SK-N-DZ (cell line): ENCODE measurements around the genes KCP and CPA2.

DNA sequence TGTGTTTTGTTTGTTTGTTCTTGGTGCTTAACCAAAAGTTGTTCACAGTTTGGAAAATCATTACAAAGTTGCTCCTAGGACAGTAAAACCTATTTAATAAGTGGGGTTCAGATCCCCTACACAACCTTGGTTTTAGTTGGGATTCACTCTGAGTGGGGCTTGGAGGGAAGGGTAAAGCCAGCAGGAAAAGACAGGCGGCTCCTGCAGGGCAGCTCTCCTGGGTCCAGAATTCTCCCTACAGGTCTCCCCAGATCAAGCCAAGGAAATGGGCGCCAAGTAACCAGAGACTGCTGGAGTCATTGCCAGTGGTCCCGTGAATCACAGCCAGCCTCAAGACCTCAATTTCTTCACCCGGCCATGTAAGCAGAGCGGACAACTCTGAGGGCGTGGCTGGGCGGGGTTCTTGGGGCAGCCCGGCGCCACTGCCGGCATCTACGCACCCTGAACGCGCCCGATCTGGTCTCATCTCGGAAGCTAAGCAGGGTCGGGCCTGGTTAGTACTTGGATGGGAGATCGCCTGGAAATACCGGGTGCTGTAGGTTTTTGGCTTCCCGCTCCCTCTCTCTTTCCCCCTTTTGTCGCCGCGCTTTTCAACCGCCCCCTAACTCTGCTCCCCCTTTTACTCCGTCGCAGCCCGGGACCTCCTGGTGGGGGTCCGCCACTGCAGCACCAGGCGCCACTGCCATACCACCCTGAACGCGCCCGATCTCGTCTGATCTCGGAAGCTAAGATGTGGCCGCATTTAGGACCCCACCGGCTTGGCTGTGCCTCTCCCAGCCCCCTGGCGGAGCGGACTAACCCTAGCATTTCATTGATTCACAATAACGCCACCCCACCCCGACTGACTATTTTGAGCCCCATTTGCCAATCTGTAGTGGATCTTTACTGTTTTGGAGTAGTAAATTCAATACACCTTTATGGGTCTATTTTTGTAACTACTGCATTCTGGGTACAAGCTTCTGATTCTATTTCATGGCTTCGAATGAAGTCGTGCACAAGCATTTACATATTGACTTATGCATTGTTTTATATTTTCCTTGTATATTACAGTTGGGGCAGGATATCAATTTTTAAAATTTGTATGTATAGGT is 17.8 kb upstream of the GARIN1B start:
RAMPAGE:
- cytosol, long total RNA: no peak
- nucleus, long total RNA: no peak

GRCh38 chr7:128755747-128756833 is 16.9 kb downstream of the CALU start:
RAMPAGE:
- cytosol, long total RNA: no peak
- nucleus, long total RNA: no peak

RAMPAGE:
- cytosol, long total RNA: no peak
- nucleus, long total RNA: no peak
Observed at GRCh38 chr7:128769129-128769758, 6.3 kb downstream of the OPN1SW start.

DNA sequence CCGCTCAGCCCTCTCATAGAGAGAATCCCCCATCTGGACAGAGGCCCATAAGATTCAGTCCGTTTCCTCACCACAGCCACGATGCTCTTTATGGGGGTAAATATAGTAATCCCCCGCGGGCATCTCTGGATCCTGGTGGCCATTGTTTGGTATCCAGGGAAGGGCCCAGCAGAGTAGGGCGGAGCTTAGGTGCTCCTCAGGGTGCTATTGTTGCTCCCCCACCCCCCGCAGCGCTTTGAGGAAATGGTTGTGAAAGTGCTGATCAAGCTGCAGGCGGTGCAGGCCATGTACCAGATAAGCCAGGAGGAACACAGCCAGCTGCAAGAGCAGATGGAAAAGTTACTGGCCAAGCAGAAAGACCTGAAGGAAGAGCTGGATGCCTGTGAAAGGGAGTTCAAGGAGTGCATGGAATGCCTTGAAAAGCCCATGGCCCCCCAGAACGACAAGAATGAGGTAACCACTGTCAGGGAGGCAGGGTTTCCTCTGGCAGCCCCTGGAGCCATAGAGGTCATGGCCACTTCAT is 17.7 kb upstream of the FLNC start:
RAMPAGE:
- cytosol, long total RNA: no peak
- nucleus, long total RNA: no peak

DNA sequence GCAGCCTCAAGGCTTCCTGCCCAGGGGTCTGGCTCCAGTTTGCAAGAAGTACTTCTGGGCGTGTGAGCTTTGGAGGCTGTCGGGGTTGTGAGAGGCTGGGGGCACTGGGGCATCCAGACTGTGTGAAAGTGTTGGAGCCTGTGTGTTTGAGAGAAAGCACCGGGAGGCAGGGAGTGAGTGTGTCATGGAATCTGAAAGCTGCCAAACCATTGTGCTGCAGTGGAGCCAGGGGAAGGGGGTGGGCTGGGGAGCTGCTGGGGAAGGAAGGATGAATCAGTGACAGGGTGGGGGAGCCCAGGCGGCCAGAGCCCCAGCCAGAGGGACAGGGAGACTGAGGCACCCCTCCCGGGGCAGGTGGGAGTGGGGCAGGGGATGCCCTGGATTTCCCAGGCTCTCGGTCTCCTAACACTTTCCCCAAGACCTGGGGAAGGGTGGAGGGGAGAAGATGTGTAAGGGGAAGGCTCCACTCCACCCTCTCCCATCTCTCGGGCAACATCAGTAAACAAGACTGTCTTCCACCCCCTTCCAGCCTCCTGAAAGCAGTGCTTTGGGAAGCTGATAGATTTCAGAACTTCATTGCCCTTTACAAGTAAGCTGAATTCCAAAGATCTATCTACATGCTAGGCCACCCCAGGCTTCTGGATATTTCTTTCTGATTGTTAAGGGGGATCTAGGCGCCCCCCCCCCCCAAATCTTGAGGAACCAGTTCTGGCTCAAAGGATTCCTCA is 3.6 kb downstream of the FLNC start:
RAMPAGE:
- cytosol, long total RNA: no peak
- nucleus, long total RNA: no peak

DNA sequence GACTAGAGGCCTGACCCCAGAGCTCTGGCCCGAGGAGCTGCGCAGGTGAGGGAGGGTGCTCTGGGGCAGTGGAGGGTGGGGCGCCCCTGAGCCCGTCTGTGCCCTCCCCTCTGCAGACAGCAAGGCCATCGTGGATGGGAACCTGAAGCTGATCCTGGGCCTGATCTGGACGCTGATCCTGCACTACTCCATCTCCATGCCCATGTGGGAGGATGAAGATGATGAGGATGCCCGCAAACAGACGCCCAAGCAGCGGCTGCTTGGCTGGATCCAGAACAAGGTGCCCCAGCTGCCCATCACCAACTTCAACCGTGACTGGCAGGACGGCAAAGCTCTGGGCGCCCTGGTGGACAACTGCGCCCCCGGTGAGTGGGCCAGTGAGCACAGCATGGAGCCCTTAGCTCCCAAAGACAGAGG is 5.0 kb downstream of the FLNC start:
RAMPAGE:
- cytosol, long total RNA: no peak
- nucleus, long total RNA: no peak

DNA sequence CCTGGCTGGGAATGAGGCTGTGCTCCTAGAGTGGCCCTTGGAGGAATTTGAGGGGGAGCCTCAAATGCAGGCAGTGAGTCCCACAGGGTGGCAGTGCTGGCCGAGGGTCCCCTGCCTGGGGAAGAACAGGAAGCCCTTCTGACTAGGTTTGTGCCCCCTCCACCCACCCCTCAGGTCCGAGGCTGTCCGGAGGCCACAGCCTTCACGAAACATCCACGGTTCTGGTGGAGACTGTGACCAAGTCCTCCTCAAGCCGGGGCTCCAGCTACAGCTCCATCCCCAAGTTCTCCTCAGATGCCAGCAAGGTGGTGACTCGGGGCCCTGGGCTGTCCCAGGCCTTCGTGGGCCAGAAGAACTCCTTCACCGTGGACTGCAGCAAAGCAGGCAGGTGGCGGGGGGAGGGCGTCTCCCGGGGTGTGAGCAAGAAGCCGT is 4.8 kb upstream of the ATP6V1F start:
RAMPAGE:
- cytosol, long total RNA: no peak
- nucleus, long total RNA: no peak

GRCh38 chr7:128902845-128903675 is 7.4 kb downstream of the KCP start:
RAMPAGE:
- cytosol, long total RNA: no peak
- nucleus, long total RNA: no peak

GRCh38 chr7:128910571-128910918 is at the start of gene KCP:
Gene KCP, minus strand, starts transcription at chr7:128910709.
RAMPAGE:
- cytosol, long total RNA: start-site peak on the minus strand at chr7:128910688-128910719, 46 and 41 reads in 2 replicates
- nucleus, long total RNA: no peak

RAMPAGE:
- cytosol, long total RNA: no peak
- nucleus, long total RNA: no peak
Observed at GRCh38 chr7:128933566-128933973, 4.2 kb upstream of the IRF5 start.

DNA sequence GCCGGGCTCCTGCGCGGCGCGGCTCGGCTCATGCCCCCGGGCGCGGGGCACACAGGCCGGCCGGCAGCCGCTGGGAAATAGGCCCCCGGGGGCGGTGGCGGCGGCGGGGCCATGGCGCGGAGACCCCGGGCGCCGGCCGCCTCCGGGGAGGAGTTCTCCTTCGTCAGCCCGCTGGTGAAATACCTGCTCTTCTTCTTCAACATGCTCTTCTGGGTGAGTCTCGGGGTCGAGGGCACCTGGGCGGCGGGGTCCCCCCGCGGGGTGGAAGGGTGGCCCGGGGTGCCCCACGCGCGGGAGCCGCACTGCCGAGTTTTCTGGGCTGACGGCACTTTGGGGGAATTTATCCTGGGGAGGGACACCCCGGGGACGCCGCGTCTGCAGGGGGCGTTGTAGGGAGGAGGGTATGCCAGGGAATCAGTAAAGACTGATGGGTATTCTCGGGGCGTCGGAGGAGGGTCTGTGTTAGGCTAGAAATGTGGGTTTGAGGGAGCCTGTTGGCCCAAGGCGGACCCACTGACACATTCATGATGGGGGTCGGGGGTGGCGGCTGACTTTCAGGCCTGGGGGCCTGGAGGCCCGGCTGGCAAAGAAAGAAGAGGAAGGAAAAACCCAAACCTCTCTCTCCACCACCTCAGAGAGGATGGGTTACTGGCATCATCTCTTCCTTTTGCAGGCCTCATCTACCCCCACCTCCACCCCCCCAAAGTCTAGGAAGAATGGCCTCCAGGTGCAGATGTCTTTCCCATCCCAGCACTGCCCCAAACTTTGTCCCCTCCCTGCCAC is 554 bp downstream of the TSPAN33 start:
RAMPAGE:
- cytosol, long total RNA: no peak
- nucleus, long total RNA: no peak

RAMPAGE:
- cytosol, long total RNA: no peak
- nucleus, long total RNA: no peak
Observed at GRCh38 chr7:129460201-129461116, 26.2 kb downstream of the STRIP2 start.

GRCh38 chr7:129600701-129601492 is 10.6 kb upstream of the NRF1 start:
RAMPAGE:
- cytosol, long total RNA: no peak
- nucleus, long total RNA: no peak

RAMPAGE:
- cytosol, long total RNA: no peak
- nucleus, long total RNA: no peak
Observed at GRCh38 chr7:129774077-129775212, 162.9 kb downstream of the NRF1 start.

GRCh38 chr7:130071047-130071880 is 930 bp downstream of the KLHDC10 start:
RAMPAGE:
- cytosol, long total RNA: no peak
- nucleus, long total RNA: no peak

GRCh38 chr7:130086014-130086628 is 15.8 kb downstream of the KLHDC10 start:
RAMPAGE:
- cytosol, long total RNA: no peak
- nucleus, long total RNA: no peak

DNA sequence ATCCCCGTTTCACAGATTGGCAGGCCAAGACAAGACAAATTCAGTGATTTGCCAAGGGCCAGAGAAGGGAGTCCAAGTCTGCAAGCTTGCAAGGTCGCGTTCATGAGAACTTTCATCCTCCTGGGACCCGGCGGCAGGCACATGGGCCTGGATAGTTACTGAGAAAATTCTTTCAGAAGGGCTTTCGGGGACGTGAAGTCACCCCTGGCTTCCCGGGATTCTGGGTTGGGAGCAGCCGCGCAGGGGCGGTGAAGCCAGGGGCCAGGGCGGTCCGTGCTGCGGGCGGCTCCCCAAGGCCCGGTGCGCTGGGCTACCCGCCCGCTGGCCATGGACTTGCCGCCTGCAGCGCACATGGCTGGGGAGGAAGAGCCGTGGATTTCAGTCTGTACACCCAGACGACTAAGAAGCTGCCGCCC is 64.7 kb downstream of the TMEM209 start:
RAMPAGE:
- cytosol, long total RNA: no peak
- nucleus, long total RNA: no peak

DNA sequence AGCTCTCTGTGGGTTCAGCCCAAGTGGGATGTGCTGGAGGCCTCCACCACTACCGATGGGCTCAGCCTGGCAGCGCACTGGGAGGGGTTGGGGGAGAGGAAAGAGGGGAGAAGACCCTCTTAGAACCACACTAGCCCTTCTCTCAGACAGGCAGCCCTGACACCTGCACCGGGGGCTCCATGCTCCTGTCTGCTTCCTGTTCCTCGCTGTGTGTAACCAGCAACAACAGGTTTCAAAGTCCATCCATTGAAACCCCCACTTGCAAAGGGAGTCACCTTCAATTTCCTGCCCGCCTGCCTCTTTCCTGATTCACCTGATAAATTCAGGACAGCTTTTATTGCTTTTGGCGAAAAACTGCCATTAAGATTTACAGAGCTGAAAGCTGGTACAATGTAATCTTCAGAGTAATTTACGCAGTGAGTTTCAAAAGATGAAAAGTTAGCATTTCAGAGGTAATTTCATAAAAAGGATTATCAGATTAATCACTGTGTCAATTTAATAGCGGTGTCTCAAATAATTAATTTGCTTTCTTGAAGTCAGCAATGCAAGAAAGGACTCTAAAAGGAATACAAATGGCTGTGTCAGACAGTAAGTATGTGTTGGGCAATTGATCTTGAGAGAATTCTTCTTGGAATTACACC is 60.8 kb downstream of the TMEM209 start:
RAMPAGE:
- cytosol, long total RNA: no peak
- nucleus, long total RNA: no peak

DNA sequence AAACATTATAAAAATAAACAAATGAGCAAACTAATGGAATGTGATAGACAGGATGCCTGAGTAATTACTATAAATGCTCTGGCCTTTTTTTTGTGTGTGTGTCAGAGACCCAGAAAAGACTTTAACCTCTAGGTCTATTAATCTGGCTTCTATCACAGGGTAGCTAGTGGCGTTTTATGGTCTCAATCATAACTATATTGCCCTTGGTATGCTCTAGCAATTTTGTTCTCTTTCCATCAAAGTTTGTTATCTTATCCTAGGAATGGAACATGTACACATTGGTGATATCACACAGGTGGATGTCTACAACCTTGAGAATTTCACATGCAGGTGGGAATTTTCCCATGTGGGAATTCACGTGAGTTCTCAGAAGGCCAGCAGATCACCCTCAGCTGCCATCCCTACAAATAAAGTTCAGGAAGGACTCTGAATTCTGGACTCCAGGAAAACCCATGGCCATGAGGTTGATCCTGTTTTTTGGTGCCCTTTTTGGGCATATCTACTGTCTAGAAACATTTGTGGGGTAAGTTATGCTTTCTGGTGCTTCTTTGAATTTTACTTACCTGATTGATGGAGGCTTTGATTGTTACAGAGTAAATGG is at the start of gene CPA2:
Gene CPA2, plus strand, starts transcription at position 434 of the 601 bp plus-strand sequence.
RAMPAGE:
- cytosol, long total RNA: no peak
- nucleus, long total RNA: no peak

RAMPAGE:
- cytosol, long total RNA: no peak
- nucleus, long total RNA: no peak
Observed at GRCh38 chr7:130275087-130275829, 8.6 kb downstream of the CPA2 start.